Left lobe of liver (tissue), 1 donor: Measurements from ENCODE around the genes IFIT1B and SLC16A12.

GRCh38 chr10:88080049-88080582 is 216.7 kb downstream of the PTEN start:
- PRO-cap: no peak

- PRO-cap: no peak
Measured at GRCh38 chr10:88148174-88148373, 284.6 kb downstream of the PTEN start.

GRCh38 chr10:88386931-88387603 is 196.1 kb downstream of the RNLS start:
- PRO-cap: bidirectional peak, plus-strand start at chr10:88387448, minus-strand start at chr10:88387270

DNA sequence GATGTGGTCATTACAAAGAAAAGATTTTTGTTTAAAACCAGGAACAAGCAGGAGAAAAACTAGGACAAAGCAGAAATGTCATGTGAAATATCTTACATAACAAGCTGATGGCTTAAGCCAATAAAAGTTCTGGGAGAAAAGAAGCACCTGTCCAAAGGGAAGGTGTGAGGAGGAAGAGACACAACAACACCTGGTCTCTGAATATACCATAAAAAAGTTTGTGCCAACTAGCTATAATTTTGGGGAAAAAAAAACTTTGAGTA is 85.5 kb downstream of the RNLS start:
- PRO-cap: unidirectional peak, plus-strand start at position 150 of the sequence

- PRO-cap: no peak
Measured at GRCh38 chr10:88932877-88933725, 19.5 kb downstream of the ACTA2 start.

DNA sequence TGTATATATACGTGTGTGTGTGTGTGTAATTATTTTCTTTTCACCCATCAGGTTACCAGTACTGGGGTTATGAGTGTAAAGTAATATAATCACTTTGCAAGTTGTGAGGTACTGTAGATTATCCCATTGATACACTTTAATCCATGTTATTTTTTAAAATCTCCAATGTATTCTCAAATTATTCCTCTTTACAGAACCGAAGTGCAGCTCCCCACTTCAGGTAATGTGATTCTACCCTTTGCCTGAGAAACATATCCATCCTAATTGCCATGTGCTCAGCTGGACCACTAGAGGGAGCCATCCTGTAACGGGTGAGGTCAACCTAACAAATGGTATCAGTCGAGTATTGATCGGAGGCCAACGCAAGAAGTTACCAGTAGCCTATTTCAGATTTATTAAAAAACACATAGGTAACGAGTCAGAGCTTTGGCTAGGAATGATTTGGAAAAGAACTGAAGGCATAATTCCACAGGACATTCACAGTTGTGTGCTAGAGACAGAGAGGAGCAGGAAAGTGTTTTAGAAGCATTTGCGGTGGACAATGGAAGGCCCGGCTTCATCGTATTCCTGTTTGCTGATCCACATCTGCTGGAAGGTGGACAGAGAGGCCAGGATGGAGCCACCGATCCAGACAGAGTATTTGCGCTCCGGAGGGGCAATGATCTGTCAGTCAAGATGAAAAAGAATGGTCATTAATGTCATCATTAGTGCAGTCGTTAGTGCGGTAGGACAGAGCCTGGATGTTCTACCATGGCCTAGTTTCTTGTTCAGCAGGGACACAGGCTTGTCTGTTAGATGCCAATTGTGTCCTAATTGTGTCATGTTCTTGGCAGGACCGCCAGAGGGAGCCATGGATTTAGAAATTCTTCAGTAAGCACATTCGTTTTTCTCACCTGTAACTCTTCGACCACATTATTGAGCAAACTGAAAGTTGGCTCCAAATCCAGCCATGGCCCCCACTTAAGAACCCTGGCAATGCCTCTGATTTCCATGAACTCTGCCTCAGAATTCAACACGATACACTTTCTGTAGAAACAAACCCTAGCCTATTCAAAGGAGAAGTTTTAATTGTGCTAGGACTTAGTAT is 17.5 kb downstream of the ACTA2 start:
- PRO-cap: no peak

GRCh38 chr10:89250648-89251668 is 617 bp downstream of the LIPA start:
- PRO-cap: no peak

DNA sequence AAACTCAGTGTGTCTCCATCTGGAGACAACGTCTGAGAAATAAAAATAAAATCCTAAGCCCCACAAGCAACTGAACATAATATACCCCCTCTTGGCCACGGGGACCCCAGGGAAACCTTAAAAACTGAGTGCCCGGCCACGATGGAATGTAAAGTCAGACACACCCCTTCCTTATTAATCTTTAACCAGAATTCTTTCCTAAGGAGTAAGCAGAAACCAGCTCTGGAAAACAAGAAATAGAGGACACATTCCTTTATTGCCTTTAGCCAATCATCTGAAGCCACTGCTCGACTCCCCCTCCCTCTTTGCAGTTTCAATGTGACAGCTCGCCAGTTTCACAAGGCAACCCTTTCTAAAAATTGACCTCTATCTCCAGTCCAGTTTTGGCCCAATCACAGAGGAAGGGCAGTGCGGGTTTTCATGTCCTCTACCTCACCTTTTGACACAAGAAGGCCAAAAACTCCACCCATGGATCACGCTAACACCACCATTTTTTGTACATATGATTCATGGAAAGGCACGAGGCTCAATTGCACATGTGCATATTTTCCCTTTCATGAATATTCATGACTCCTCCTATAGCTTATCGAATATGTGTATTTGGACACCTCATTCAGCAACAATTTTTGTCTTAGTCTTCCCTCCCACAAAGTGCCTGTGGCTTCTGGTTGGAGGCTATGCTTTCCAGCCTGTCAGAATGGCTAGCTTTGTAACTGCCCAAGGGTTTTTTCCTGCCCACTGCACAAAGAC is 24.3 kb downstream of the IFIT3 start:
- PRO-cap: bidirectional peak, plus-strand start at position 375 of the sequence, minus-strand start at position 148 of the sequence

GRCh38 chr10:89377801-89378331 is at the start of gene IFIT1B:
Gene IFIT1B (plus strand): TSS chr10:89378056.
- PRO-cap: no peak

DNA sequence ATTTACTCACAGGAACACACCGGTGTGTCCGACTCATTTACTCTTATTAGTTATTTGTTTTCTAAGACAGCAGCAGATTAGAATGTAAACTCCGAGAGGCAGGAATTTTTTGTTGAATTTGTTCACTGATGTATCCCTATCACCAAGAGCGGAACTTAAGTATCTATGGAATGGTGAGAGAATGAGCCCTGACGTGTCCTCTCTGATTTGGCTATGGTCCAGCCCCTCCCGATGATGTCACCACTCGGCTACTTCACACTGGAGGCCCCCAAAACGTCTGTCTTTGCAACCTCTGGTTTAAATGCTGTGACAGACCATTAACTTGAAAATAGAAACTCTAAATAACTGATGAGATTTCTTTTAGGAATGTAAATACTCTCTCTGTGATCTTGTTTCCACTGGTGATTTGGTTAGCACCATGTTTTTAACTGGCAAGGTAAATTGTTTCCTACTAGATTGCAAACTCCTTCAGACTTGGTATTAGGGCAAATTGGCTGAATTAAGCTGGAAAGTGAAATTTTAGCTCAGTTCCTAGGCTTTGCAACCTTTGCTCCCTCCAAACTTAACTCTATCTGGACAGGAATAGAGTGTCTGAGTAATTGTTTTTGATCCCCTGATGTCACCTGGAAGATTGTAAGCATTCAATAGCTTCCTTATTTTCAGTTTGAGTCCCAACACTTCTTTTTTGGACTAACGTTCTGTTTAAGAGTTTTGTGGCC is 19.2 kb downstream of the SLC16A12 start:
- PRO-cap: no peak

DNA sequence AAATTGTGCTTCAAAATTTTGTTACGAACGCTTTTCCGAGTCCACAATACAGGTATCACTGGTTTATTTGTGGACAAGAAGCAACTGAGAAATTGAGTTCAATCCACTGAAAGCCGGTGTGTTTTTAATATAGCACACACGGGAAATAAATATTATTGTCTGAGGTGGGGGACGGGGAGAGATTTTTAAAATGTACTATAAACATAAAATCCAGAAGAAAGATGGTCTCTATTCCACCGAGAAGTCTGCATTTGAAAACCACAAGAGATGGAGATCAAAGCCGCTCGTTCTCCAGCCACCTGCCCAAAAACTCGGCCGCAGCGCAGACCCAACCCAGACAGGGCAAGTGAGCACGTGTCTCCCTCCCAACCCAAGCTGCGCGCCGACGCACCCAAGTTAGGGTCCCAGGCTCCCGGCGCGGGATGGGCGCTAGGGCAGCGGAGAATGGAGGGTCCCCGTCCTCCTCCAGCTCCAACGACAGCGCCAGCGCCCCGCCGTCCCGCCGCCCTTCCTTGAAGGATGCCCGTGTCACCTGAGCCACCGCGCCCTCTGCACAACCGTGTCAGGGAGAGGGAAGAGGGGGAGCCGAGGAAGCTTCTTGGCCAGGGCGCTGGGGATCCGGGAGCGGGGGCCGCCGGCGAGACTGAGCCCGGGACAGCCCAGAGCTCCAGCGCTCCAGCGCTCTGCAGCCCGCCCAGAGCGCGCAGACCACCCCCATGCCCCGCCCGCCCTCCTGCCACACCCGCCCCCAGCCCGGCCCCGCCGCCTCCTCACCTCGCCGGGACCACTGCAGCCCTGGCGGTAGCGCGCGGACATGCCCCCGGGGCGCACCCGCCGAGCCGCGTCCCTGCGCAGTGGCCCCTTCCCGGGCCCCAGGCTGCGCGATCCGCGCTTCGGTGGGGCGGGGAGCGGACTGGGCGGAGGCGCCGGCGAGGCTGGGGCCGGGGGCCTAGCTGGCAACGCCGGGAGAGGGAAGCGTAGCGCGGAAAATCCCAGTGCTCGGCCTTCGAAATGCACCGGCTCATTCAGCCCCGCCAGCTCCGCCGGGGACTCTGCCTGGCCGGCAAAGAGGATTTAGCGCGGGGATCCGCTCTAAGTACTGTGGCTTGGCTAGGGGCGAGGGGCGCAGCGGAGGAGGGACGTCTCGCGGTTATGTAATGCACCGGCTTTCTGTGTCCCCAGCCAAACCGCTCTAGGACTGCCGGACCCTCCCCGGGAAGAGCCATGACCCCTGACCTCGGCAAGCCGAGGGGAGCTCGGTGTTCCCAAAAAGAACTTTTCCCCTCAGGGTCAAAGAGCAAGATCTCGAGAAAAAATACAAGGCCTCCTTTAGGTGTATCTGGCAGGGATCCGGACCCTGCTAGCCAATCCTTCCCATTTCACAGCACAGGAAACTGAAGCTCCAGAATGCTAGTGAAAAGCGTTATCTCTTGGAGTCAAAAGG is at the start of gene SLC16A12:
Gene SLC16A12 (minus strand): TSS at position 685 of the 1,444 bp plus-strand sequence.
- PRO-cap: no peak

DNA sequence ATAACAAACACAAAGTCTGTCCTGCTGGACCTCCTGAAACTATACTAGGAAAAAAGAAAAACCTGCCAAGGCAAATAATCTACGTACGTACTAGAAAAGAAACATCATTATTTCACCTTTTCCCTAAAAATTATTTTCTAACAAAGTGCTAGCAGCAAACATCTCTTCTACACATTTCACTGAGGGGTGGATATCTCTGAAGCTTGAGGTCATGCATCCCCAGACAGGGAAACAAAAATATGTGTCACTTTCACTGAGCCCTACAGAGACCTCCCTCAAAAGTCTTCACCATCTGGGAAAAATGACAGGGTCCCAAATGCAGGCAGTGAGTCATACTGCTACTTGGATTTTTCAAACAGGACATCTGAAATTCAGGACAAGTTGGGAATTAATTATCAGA is 42.9 kb downstream of the PANK1 start:
- PRO-cap: bidirectional peak, plus-strand start at position 140 of the sequence, minus-strand start outside the sequence

GRCh38 chr10:89633332-89633910 is 11.6 kb downstream of the PANK1 start:
- PRO-cap: no peak

- PRO-cap: no peak
Measured at GRCh38 chr10:89699403-89699790, 2.0 kb upstream of the KIF20B start.

DNA sequence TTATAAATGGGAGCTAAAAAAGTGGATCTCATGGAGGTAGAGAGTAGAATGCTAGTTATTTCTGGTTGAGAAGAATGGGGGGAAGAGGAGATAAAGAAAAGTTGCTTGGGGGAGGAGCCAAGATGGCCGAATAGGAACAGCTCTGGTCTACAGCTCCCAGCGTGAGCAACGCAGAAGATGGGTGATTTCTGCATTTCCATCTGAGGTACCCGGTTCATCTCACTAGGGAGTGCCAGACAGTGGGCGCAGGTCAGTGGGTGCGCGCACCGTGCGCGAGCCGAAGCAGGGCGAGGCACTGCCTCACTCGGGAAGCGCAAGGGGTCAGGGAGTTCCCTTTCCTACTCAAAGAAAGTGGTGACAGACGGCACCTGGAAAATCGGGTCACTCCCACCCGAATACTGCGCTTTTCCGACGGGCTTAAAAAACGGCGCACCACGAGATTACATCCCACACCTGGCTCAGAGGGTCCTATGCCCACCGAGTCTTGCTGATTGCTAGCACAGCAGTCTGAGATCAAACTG is 549.2 kb downstream of the KIF20B start:
- PRO-cap: no peak

GRCh38 chr10:90813700-90814055 is 44.2 kb downstream of the HTR7 start:
- PRO-cap: no peak

DNA sequence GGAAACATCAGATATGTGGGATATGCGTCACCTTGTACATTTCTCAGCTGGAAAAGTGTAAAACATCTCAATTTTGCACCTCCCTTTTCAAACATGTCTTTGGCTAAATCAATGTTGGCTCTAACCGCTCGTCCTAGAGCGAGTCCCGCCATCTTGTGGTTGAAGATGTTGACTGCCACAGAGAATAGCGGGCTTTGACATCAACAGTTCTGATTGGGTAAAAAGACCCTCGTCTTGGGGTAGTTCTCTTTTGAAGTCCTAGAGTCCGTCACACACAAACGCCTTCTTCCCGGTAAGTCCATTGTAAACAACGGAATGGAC is 565 bp upstream of the RPP30 start:
- PRO-cap: no peak

- PRO-cap: no peak
Measured at GRCh38 chr10:91088074-91088704, 132.3 kb upstream of the PCGF5 start.

GRCh38 chr10:91526723-91527035 is 106.2 kb downstream of the PPP1R3C start:
- PRO-cap: no peak

DNA sequence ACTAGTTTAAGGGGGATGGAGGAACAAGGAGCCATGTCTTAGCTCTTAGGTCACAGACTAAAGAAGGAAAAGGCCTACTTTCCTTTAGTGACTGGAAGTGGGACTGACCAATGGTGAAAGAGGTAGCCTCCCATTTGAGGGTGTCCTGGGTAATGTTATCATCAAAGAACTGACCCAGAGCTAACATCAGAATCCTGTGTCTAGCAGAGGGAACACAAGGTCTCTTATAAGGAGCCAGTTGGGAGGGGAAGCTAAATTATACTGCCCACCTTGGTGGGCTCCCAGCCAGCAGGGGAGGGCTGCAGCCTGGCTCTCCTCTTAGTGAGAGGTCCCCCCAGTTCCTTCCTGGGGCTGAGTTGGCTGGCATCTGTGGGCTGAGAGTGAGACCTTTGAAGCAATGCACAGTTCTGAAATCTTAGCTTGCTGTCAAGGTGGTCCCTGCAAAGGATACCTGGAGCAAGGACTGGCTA is 67.4 kb downstream of the PPP1R3C start:
- PRO-cap: no peak